HTR-8/SVneo (cell line): Measurements from ENCODE around the gene EPB41L3.

DNA sequence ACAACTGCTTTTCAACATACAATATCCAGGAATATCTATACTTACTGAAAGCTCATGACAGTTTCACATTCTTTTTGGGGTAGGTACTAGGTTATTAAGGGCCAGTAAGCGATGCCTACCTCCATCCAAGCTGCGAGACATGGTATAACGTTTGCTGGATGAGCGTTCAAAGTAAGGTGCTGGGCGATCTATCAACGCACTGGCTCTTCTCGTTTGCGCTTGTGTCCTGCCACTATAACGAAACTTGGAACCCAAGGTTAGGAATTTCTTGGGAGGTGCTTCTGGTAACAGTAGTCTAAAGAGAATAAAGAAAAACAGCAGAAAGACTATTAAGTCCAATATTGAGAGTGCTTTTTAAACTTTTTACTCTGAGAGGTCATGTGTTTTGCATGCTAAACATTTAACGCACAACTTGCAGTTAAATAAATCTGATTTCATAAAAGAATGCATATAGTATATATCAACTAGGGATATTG lies 120.5 kb downstream of the EPB41L3 start:
- RRBS, result no CpG with 5 or more reads among the region's 10 CpGs

GRCh38 chr18:5521194-5521698 lies 22.6 kb downstream of the EPB41L3 start:
- RRBS, result no CpG with 5 or more reads among the region's 4 CpGs

GRCh38 chr18:5543821-5544575 lies at the start of gene EPB41L3:
Gene EPB41L3 (minus strand): TSS chr18:5543997.
- RRBS, result no CpG with 5 or more reads among the region's 51 CpGs

GRCh38 chr18:6248571-6248987 lies 166.1 kb downstream of the L3MBTL4 start:
- RRBS, result no CpG with 5 or more reads among the region's 4 CpGs

GRCh38 chr18:6394437-6394713 lies 20.3 kb downstream of the L3MBTL4 start:
- RRBS, result no CpG with 5 or more reads among the region's 3 CpGs

DNA sequence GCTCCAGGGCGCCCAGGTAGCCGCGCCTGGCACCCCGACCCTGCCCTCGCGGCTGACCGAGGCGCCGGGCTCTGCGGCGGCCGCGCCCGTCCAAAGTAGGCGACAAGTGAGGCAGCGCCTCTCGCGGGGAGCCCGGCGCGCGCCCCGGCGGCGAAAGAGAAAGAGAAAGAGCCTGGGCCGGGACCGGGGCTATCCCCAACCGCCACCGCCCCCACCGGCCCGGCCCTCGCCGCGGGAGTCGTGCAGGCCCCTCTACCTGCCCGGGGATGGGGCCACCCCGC lies 319 bp downstream of the L3MBTL4 start:
- RRBS, result 37% methylated on average over 23 of the region's 37 CpGs

DNA sequence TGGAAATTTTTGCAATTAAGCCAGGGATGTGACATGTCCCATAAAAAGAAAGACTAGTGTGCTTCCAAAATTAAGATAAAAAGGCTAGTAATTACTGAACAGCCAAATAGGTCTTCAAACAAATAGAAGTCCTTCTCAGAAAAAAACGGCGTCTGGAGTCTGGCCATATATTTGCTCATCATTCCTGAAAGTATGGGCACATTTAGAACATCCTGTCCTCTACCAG lies 63.8 kb upstream of the L3MBTL4 start:
- RRBS, result no CpG with 5 or more reads among the region's 2 CpGs

- RRBS, result no CpG with 5 or more reads among the region's 19 CpGs
These were observed 142.5 kb upstream of the L3MBTL4 start for GRCh38 chr18:6557057-6557843.

DNA sequence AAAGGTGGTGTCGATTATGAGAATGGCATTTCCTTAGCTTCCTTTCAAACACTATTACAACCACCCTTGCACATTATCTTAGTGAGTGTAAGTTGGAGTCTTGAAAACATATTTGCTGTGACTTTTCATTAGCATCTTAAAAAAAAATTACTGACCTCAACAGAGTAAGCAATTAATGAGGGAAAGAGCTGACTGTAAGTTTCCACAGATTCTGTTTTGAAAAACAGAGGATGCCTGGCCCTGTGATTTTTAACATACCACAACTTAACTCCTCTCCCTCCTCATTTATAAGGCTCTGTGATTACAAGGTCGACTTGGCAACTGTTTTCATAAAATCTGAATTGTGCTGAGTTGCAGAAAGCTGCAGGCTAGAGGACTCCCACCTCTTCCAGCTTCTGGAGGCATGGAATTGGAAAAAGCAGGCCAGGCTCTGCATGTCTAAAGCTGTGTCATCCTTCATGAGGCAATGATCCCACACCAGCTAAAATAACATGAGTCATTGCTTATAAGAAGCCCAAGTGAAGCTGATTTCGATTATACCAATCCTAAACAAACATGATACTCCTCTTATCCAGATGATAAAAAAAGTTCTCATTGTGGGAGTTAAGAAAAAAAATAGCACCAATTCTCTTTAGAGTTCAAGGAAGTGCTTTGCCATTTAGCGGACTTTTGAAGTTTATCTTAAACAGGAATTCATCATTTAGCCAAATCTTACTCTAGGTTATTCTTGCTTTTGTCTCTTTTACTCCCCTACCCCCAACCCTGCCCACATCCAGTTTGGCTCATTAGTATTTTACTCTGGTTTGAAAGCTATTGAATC lies 11.7 kb downstream of the ARHGAP28 start:
- RRBS, result no CpG with 5 or more reads among the region's 4 CpGs

GRCh38 chr18:7116129-7116767 lies 1.3 kb downstream of the LAMA1 start:
- RRBS, result no CpG with 5 or more reads among the region's 22 CpGs

DNA sequence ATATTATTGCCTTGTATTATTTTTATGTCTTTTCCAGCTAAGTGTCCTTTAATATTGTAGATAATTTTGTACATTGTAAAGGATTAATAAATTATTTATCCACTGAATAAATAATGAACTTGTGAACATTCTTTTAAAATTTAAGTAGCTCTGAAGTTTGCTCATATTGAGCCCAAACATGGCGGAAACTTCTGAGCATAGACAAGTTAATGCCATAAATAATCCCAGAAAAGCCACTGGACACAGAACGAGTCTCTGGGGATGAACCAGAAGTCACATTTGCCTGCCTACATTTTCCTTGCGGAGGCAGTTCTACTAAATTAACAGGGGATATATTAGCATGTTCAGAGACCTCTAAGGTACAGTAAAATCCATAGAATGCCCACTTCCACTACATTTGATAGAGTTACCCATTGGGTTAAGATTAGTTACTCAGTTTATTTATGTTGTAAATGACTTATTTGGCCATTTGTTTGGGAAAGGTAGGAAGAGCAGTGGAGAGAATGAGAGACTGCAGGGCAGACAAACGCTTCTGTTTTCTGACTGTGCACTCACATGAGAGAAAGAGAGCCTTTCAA lies 68.5 kb downstream of the PTPRM start:
- RRBS, result no CpG with 5 or more reads among the region's 4 CpGs

DNA sequence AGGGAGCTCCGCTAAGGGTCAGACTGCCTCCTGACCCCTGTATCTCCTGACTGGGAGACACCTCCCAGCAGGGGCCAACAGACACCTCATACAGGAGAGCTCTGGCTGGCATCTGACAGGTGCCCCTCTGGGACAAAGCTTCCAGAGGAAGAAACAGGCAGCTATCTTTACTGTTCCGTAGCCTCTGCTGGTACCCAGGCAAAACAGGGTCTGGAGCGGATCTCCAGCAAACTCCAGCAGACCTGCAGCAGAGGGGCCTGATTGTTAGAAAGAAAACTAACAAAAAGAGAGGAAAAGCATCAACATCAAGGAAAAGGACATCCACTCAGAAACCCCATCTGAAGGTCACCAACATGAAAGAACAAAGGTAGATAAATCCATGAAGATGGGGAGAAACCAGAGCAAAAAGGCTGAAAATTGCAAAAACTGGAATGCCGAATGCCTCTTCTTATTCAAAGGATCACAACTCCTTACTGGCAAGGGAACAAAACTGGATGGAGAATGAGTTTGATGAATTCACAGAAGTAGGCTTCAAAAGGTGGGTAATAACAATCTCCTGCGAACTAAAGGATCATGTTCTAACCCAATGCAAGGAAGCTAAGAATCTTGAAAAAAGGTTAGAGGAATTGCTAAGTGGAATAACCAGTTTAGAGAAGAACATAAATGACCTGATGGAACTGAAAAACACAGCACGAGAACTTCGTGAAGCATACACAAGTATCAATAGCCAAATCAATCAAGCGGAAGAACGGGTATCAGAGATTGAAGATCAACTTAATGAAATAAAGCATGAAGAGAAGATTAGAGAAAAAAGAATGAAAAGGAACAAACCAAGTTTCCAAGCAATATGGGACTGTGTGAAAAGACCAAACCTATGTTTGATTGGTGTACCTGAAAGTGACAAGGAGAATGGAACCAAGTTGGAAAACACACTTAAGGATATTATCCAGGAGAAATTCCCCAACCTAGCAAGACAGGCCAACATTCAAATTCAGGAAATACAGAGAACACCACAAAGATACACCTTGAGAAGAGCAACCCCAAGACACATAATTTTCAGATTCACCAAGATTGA lies 145.2 kb downstream of the PTPRM start:
- RRBS, result no CpG with 5 or more reads among the region's 9 CpGs

DNA sequence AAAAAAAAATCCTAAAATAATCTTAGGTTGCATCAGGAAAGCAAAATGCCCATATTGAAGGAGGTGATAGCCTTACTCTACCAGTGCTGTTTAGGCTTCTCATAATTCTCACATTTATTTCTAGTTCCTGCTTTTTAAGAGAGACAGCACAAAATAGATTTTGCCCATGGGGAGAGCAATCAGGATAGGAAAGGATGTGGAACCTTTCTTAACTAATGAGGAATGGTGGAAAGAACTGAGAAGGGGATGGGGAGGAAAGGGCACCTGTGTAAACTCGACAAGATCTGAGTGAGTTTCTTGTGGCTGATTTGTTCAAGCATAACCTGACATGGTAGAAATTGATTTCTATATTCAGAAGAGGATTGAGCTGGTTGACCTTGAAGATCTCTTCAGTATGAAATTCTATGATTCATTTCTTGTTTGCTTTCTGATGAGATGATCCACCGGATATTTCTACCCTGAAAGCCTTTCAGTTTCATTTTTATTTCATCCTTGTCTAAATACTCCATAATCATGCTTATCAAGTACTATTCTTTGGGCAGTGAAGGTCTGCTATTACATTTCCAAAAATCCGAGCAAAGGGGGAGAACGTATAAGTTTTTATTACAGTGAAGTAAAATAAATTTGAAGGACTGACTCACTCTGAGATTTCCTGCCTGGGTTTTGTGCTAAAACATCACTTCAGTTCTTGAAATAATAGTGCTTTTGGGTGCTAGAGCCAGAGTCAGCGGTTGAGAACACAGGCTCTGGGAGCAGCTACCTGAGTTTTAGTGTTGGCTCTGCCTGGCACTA lies 391.3 kb downstream of the PTPRM start:
- RRBS, result no CpG with 5 or more reads among the region's 5 CpGs

DNA sequence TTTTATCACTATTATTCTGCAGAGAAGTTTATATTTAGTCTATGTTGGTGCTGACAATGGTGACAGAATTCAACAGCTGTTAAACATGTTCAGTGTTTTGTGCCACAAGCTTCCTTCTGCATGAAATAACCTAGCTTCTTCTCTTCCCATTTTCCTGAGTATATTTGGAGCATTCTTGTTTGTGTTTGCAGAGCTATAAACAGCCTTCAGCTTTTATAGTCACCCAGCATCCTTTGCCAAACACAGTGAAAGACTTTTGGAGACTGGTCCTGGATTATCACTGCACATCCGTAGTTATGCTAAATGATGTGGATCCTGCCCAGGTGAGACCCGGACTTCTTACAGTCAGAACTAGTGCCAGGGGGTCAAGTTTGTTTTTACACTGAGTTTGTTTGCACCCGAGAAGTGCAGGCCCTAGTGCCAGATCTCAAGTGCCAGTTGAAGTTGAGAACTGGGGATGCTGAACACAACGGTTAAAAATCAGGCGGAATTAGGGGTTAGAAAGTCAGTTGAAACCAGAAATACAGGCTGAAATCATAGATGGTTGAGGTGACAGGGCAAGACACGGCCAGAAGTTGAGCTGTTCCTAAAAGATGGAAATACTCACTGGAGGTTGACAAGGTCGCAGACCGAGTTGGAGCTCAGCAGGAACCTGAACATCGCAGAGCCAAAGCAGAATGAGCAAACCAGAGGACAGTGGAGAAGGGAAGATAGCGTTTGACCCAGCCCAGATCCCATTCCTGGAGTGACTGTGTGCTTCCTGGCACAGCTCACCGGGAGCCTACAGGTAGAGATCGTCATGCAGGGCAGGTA lies 228.9 kb upstream of the RAB12 start:
- RRBS, result no CpG with 5 or more reads among the region's 12 CpGs

GRCh38 chr18:8608303-8608684 lies 943 bp upstream of the RAB12 start:
- RRBS, result no CpG with 5 or more reads among the region's 8 CpGs

GRCh38 chr18:8623700-8624347 lies 14.6 kb downstream of the RAB12 start:
- RRBS, result no CpG with 5 or more reads among the region's 5 CpGs

DNA sequence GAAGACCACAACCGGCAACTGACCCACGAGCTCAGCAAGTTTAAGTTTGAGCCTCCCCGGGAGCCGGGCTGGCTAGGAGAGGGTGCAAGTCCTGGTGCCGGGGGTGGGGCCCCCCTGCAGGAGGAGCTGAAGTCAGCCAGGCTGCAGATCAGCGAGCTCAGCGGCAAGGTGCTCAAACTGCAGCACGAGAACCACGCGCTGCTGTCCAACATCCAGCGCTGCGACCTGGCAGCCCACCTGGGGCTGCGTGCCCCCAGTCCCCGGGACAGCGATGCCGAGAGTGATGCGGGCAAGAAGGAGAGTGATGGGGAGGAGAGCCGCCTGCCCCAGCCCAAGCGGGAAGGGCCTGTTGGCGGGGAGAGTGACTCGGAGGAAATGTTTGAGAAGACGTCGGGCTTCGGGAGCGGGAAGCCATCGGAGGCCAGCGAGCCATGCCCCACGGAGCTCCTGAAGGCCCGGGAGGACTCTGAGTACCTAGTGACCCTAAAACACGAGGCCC lies 78.7 kb downstream of the MTCL1 start:
- RRBS, result 95% methylated on average over 3 of the region's 30 CpGs

- RRBS, result no CpG with 5 or more reads among the region's 10 CpGs
These were observed 141.7 kb upstream of the NDUFV2 start for GRCh38 chr18:8960674-8961403.

- RRBS, result no CpG with 5 or more reads among the region's 18 CpGs
These were observed 32.9 kb upstream of the NDUFV2 start for GRCh38 chr18:9069344-9070217.